Cardiac ventricle fibroblast (primary cell): Measurements from ENCODE around the genes NBPF14 and MTMR11.

DNA sequence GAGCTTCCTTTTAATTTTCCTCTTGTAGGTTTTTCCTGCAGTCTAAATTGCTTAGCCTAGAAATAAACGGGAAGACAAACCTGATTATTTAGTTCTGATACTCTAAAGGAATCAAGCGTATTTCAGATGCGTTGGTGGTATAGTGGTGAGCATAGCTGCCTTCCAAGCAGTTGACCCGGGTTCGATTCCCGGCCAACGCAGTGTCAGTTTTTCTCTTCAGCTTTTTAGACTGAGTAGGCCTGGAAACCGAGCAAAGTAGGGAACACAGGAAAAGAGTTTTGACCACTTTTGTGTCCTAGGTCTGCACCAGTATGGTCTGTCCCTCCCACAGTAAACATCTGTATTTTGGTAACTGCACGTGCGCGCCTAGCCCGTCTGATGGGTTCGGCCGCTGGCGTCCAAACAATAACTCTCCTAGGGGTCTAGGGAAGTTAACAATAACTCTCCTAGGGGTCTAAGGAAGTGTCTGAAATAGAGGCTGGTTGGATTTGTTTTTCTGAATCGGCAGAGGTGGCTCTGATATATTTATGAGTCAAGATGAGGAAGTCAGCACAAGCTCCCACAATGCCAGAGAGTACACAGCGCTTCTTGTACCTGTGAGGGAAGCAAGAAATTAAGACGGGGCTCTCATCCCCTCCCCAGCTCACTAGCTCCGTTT is 15.5 kb upstream of the HJV start:
- RAMPAGE, long total RNA = no peak

DNA sequence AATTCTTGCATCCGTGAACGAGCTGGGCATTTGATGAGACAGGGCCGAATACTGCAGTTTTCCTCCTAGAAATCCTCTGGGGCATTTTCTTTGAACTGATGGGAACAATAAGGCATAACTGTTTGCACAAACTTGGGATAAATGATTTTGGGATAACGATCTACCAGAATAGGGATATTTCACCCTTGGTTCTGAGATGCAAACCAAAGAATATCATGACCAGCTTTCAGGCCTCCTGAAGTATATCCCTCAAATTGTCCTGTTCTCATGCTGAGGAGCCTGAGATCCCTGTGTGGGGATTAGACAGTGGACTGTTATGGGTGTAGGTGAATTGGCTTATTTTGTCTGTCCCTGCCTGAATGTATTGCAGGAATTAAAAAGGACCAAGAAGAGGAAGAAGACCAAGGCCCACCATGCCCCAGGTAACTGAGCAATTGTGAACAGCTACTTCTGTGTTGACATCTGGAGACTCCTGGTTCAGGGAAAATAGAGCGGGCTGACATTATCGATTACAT is 48.8 kb downstream of the NBPF12 start:
- RAMPAGE, long total RNA = no peak

GRCh38 chr1:147237916-147238772 is 4.3 kb upstream of the CHD1L start:
- RAMPAGE, long total RNA = no peak

DNA sequence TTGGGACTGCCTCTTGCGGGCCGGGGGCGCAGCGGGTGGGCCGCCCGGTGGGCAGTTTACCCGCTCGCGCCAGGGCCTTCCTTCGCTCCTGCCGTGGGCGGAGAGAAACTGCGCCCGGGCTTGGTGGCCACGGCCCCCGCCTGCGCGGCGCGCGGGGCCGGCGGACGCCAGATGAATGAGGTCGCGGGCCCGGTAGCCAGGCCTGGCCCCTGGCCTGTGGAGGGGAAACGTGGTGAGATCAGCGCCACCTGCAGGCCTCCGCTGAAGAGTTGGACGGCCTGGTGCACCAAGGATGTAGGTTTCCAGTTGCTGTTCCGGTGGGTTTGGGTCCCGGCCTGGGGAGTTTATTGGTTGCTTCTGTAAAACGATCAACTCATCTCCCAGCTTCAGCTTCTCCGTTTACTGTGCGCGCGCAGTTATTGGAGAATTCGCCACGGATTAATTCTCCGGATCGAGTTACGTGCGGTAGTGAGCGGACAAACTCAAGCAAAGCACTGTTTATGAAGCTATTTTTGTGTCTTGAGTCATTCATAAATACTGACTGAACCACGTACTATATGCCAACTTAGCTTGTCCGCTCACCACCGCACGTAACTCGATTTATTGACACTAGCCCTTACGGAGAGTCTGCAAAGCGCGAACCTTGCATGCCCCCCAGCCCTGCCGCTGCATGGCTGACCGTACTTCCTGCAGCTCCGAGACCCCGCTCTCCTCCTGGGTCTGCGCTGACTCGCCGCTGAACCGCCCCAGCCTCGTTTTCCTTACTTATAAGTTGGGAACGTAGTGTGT is 584 bp downstream of the CHD1L start:
- RAMPAGE, long total RNA = no peak

GRCh38 chr1:147269779-147270091 is 27.3 kb downstream of the CHD1L start:
- RAMPAGE, long total RNA = no peak

DNA sequence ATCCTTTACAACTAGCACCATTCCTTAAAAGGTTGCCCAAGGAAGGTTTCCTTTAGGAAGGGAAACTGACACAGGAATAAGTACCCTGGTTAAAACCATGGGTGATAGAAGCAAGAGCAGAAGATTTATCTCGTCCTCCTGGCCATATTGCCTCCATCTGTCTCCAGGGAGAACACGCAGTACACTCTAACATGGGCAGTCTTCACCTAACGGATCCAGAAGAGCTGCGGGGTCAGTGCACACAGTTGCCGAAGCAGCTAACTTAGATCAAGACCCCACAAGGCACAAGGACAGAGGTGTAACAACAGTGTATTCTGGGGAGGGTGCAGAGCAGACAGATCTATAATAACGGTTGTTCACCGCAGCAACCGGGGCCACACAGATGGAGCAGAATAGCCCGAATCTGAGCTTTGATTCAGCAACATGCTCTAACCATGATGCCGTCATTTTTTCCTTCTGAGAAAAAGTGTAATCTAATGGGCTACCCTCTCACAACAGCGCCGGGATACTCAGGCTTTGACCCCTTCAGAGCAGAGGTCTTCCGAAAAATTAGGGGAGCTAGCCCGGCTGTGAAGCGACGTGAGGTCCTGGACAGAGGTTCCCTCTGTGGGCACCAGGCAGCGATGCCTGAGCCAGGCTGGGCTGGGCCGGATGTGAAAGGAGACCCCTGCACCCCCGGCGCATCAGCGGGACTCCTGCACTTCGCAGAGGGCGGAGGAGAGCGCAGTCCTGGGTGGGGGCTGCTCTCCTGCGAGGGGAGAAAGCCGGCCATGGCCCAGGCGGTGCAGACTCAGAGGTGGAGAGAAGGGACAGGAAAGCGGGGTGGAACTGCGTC is 57.4 kb downstream of the BCL9 start:
- RAMPAGE, long total RNA = no peak

- RAMPAGE, long total RNA = no peak
These were observed 58.0 kb downstream of the BCL9 start for GRCh38 chr1:147599337-147599761.

- RAMPAGE, long total RNA = no peak
These were observed 2.0 kb downstream of the NBPF11 start for GRCh38 chr1:148150148-148150506.

GRCh38 chr1:148262887-148263379 is 110.9 kb upstream of the NBPF11 start:
- RAMPAGE, long total RNA = no peak

DNA sequence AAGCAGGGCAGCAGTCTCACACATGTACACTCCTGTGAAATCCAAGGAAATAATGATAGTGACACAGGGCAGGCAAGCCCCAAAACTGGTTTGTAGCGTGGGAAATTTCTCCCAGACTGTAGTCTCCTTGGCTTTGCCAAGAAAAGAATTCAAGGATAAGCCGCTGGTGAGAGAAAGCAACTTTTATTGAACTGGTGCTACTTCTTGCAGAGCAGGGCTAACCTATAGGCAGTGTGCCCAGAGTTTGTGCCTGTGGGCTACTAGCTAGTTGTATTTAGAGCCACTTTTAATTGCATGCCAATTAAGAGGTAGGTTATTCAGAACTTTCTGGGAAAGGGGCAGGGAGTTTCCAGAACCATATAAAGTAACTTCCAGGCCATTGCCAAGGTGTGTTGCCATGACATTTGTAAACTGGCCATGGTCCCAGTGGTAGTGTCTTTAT is 50.3 kb downstream of the PPIAL4G start:
- RAMPAGE, long total RNA = no peak

GRCh38 chr1:148459624-148460077 is 23.5 kb downstream of the PPIAL4G start:
- RAMPAGE, long total RNA = no peak

- RAMPAGE, long total RNA = no peak
These were observed at the start of gene NBPF14 for GRCh38 chr1:148595663-148596178. NBPF14 (minus strand) TSS chr1:148596011.

DNA sequence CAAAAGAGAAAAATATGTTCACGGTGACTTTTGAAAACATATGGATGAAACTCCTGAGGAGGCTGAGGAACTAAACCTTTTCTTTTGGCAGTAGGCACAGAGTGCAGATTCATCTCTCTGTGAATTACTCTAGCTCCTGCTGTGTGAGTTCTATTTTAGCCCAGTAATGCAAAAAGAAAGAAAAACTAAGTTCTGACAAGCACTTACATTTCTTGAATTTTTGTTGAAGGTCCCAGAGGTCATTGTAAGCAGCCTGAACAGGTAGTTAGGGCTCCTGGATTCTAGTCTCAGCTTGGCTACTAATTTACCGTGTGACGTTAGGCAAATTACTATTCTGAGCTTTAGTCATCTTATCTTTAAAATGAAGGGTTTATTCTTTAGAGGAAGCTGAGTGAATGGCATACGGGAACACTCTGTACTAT is 125.7 kb upstream of the NBPF9 start:
- RAMPAGE, long total RNA = no peak

DNA sequence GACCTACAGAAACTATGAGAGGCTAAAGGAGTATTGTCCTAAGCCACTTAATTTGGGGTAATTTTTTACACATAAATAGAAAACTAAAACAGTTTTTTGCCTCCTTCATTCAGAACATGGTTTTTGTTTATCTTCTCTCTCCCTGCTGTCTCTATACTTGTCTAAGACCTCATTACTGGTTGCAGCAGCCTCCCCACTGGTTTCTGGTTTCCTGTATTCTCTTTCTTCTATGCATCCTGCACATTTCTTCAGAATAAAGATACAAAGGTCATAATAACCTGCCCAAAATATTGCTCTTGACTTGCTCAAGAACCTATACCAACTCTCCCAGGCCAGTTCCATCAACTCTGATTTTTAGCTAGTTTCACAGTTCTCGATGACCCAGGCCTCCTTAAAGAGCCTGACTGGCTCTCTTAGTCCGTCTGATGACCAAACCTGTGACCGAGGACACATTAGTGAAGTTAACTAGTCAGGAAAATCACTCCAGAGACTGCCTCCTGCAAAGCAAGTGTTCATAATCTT is 6.9 kb downstream of the H2BC21 start:
- RAMPAGE, long total RNA = no peak

DNA sequence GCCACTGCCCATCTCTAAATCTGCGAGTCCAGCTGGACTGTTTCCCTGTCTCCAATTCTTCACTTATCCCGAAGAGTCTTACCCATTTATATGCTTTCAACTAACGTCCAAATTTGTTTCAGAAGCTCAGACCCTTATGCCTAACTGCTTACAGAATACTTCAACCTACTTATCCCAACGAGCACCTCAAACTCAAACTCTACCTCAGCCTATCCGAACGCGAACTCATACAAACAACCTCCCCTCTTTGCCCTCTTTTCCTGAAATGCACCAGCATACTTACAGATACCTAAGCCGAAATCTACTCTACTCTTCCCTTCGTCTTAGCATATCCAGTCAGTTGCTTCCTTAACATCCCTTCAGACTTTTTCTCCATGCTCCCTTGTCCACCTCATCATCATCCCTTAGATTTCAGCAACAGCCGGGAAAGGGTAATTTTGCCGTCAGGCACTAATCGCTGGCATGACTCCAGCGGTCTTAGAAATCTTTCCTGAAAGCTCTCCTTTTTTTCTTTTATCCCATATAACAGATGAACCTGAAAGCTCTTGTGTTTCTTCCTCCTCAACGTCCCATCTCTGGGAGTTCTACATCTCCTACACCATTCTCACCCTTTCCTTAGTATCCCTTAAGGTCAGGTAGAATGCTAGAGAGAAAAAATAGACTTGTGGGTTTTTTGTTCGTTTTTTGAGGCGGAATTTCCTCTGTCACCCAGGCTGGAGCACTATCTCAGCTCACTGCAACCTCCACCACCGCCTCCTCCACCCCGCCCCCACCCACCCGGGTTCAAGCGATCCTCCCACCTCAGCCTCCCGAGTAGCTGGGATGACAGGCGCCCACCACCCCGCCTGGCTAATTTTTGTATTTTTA is 1.2 kb upstream of the H2AC21 start:
- RAMPAGE, long total RNA = no peak

DNA sequence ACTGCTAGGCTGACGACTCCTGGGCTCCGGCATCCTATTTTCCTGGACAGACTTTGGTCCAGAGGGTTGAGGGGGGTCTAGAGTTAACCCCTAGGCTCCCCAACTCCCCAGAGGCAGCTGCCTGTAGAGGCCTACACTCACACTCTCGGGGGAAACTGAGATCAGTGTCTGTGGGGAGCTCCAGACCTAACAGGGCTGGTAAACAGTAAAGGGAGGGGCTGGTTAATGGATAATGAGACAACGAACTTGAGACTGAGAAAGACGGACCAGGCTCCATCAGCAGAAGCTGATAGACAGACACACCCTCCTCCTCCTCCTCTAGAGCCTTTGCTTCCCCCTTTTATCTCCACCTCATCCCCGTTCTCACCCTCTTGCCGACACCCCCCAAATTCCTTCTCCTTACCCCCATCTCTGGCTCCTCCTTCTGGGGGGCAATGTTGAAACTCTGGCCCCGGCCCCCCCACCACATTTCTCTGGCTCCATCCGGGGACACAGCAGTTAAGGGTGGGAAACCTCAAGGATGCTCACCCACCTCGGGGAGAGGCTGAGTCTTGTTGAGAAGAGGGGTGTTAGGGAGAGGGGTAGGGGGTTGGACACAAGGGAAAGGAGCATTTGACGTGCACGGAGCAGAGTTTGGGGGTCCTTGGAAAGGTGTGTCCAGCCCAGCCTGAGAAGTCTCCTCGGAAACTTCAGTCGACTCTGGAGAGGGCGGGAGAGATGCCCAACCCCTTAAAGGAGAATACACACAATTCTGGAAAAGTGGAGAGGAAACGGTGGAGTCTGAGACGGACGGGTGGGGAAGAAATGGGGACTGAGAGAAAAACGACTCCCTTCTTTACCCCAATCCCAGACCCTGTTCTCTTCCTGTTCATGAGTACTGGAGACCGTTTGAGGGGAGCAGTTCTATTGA is at the start of gene MTMR11:
Gene MTMR11 (minus strand): TSS at position 701 of the 910 bp plus-strand sequence.
- RAMPAGE, long total RNA = no peak

- RAMPAGE, long total RNA = no peak
These were observed 10.8 kb upstream of the OTUD7B start for GRCh38 chr1:150021192-150021785.

GRCh38 chr1:150162526-150162810 is 12.8 kb downstream of the PLEKHO1 start:
- RAMPAGE, long total RNA = no peak

GRCh38 chr1:150234017-150234309 is 1.9 kb downstream of the ANP32E start:
- RAMPAGE, long total RNA = no peak

- RAMPAGE, long total RNA = no peak
These were observed 619 bp downstream of the C1orf54 start for GRCh38 chr1:150273018-150273799.